ENCODE results near the genes FAM234B and GRIN2B.

- PRO-cap: no peak
Observed at GRCh38 chr12:12883342-12883944, 7.9 kb upstream of the GPRC5A start.

- PRO-cap: no peak
Observed at GRCh38 chr12:12903385-12904452, 12.4 kb downstream of the GPRC5A start.

DNA sequence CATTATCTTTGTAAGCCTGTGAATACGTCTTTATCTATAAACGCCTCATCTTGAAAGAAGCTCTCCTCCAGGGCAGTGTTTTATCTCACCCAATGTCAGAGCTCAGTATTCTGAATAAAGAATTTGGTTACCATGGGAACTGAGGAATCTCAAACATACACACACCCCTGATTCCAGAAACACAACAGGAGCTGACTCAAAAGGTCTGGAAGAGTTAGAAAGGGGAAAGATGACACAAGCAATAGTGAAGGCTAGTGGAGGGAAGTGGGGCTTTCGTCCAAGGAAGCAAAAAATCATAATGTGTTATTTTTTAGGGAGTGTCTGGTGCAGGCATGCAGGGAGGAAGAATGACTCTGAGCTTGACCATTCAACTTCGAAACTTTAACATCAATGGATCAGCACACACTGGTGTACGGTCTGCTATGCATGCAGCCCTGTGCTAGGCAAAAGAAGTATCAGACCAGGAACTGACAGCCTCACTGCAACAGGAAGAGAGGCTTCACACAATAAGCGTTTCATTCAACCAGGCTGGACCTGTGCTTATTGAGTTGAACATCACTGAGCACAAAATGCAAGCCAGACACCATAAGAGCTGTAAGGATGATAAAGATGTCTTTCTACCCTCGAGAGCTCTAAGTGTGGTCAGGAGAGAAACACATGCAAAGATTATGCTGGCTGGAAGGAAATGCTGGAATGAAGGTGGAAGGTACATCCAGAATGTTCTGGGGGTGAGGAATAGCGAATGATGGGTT lies 20.2 kb downstream of the HEBP1 start:
- PRO-cap: no peak

GRCh38 chr12:12990812-12991011 lies 9.4 kb downstream of the HEBP1 start:
- PRO-cap: no peak

DNA sequence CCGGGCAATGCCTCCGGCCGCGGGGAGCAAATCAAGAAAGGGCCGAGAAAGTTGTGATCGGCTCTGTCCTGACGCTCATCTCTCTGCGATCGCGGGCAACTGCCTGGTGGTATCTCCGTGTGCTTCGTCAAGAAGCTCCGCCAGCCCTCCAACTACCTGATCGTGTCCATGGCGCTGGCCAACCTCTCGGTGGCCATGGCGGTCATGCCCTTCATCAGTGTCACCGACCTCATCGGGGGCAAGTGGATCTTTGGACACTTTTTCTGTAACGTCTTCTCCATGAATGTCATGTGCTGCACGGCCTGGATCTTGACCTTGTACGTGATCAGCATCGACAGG lies 1.6 kb upstream of the HEBP1 start:
- PRO-cap: unidirectional peak, minus-strand start at position 105 of the sequence

- PRO-cap: bidirectional peak, plus-strand start at chr12:13044404, minus-strand start at chr12:13044292
Observed at GRCh38 chr12:13043978-13045093, at the start of gene FAM234B. FAM234B (plus strand) TSS chr12:13044381.

DNA sequence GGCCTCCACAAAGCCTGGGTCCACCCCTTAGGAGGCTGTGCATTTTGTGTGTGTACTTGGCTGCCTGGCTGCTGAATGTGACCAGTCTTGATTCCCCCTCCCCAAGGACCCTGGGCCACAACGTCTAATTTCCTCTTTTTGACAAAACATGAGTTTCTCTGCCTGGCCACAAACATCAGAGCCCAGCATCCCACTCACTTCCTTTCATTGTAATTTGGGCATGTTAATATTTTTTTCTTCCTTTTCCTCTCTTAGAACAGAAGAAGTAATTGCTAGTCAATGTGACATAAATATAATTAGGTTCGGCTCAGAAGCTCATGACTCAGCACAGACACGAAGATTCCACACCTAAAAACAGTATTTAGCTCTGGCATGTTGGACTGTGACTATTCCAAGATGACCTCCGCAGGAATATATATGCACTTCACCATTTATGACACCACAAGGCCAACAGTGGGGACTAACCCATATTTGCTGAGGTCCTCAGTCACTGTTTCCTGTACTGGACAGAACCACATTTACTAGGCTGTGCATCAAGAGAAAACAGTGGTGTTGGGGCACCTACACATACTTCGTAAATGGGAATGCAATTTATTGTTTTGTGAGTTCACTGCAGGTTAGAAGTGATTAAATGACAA lies 4.3 kb downstream of the GSG1 start:
- PRO-cap: bidirectional peak, plus-strand start at position 84 of the sequence, minus-strand start at position 79 of the sequence

GRCh38 chr12:13165486-13166017 lies 31.0 kb upstream of the EMP1 start:
- PRO-cap: no peak

GRCh38 chr12:13195193-13195772 lies 1.2 kb upstream of the EMP1 start:
- PRO-cap: unidirectional peak, plus-strand start at chr12:13195620

DNA sequence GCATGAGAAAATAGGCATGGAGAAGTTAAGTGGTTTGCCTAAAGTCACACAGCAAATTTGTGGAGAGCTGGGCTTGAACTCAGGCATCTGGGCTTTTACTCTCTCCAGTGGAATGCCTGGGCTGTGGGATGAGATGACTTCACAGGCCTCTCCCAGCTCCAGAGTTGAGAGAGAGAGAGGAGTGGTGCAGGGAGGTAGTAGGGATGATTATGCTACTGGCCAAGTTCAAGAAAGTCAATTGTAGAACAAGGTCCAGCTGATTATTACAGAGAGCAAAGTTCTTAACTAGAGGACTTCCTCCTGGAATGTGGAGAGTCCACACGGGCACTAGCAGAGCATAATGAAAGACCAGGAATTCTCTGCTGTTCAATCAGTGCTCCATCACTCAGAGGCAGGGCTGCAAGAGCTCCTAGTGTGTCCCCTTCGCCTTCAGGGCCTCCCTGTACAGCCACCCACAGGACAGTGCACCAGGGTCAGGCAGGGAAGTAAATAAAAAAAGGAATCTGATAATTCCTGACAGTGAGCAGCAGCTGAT lies 686 bp upstream of the EMP1 start:
- PRO-cap: bidirectional peak, plus-strand start outside the sequence, minus-strand start at position 446 of the sequence

GRCh38 chr12:13197022-13197764 lies 667 bp downstream of the EMP1 start:
- PRO-cap: bidirectional peak, plus-strand start at chr12:13197674, minus-strand start at chr12:13197420; bidirectional peak, plus-strand start at chr12:13197857, minus-strand start at chr12:13197689

- PRO-cap: no peak
Observed at GRCh38 chr12:13208576-13209612, 12.4 kb downstream of the EMP1 start.

DNA sequence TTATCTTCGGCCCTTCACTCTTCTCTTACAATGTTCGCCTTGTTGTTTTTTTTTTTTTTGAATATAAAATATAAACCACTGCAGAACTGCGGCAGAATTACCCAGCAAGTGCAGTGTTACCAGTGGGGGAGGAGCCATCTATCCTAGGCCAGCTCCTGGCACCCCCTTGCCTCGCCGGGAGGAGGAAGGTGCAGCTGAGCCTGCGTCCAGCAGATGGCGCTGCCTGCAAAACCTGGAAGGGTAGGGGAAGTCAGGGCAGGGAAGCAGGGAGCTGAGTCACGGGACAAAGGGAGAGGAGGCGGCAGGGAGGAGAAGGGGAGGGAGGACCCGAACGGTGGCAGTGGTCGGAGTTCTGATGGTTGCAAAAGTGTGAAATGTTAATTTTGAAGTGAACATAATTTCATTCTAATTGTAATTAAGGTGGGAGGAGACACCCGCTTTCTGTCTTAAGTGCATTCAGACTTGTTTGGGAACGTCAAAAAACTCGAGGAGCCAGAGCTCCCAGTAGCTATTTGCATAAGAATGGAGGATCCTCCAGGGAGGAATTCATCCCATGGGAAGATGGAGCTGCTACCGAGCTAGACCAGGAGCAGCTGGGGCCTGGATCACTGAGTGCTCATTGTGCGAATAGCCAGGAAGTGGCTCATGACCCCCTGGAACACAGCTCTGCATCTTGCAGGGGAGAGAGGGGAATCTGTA lies 59.3 kb downstream of the EMP1 start:
- PRO-cap: no peak

GRCh38 chr12:13981108-13982221 lies at the start of gene GRIN2B:
GRIN2B (minus strand) TSS chr12:13981602.
- PRO-cap: no peak

DNA sequence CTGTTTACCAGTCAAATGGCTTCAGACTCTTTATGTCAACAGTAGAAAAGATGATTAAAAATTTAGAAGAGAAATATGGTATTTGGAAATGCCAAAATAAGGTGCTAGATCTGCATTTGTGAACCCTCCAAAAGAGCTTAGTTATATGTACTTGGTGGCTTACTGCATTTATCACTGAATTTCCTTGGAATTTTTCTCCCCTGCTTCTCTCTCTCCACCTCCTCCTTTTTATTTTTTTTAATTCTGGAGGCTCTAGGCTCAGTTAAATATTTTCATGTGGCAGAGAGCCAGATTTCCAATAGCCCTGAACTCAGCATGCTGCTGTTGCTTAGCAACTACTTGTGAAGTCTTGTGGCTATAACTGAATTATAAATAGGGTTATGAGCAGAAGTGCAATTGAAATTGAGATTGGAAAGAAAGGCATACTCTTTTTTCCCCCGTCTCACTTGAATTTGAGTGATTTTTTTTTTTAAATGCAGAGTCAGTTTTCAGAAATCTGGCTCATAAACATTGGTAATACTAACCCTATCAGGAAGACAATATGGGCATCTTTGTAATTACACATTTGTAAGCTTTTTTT lies 38.2 kb downstream of the ATF7IP start:
- PRO-cap: unidirectional peak, plus-strand start at position 395 of the sequence

- PRO-cap: no peak
Observed at GRCh38 chr12:14418296-14418858, 52.9 kb downstream of the ATF7IP start.

DNA sequence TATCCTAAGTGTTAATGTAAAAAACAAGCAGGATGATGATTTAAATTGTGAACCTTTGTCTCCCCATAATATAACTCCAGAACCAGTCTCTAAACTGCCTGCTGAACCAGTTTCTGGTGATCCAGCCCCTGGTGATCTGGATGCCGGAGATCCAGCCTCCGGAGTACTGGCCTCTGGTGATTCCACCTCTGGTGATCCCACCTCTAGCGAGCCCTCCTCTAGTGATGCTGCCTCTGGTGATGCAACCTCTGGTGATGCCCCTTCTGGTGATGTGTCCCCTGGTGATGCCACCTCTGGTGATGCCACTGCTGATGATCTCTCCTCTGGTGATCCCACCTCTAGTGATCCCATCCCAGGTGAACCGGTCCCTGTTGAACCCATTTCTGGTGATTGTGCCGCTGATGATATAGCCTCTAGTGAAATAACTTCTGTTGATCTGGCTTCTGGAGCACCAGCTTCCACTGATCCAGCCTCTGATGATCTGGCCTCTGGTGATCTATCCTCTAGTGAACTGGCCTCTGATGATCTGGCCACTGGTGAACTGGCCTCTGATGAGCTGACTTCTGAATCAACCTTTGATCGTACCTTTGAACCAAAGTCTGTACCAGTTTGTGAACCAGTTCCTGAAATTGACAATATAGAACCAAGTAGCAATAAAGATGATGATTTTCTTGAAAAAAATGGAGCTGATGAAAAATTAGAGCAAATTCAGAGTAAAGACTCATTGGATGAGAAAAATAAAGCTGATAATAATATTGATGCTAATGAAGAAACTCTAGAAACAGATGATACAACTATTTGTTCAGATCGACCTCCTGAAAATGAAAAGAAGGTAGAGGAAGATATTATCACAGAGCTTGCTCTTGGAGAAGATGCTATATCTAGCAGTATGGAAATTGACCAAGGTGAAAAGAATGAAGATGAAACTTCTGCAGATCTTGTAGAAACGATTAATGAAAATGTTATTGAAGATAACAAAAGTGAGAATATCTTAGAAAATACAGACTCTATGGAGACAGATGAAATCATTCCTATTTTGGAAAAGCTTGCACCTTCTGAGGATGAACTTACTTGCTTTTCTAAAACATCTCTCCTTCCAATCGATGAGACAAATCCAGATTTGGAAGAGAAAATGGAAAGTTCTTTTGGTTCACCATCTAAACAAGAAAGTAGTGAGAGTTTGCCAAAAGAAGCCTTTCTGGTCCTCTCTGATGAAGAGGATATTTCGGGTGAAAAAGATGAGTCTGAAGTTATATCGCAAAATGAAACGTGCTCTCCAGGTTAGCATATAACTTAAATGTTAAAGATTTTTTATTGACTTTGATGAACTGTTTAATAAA lies 59.2 kb downstream of the ATF7IP start:
- PRO-cap: no peak

- PRO-cap: no peak
Observed at GRCh38 chr12:14652445-14652708, 44.0 kb downstream of the GUCY2C start.

- PRO-cap: no peak
Observed at GRCh38 chr12:14756188-14756612, 14.7 kb downstream of the H4C16 start.

- PRO-cap: no peak
Observed at GRCh38 chr12:14768450-14769275, 2.3 kb downstream of the H4C16 start.

Measured in penis (tissue), 1 donor.